Thoracic aorta (tissue), 1 donor: ENCODE measurements around the genes SIRPB1 and ZNF343.

- RAMPAGE, long total RNA, result no peak
Measured at GRCh38 chr20:1535938-1536285, 21.6 kb downstream of the SIRPD start.

DNA sequence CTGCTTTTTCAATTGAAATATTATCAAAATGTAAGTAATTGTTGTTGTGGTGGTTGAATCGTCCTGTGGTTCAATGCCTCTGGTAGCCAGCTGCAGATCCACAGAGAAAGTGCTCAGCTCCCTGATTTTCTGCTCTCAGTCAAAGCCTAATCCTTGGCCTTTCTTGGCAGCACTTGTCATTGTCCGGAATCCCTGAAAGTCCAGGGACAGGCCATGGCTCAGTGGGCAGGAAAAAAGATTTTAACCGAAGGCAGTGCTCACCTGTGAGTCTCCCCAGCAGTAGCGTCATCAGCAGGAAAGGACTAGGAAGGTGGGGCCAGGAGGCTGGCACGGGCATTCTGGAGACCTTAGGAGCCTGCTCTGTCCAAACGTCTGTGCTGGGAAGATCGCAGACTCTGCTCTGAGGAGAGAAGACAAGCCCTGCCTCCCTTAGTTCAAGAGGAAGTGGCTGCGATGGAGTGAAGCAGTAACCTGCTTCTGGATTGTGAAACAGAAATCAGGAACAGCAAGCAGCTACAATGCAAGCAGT, at the start of gene SIRPB1:
Gene SIRPB1, minus strand, starts transcription at position 402 of the 529 bp plus-strand sequence.
- RAMPAGE, long total RNA, result start-site peak on the minus strand centred at position 410 of the sequence, 68 bp wide, 53 reads

GRCh38 chr20:1824873-1825398, 70.3 kb upstream of the SIRPA start:
- RAMPAGE, long total RNA, result no peak

GRCh38 chr20:1828458-1829012, 66.7 kb upstream of the SIRPA start:
- RAMPAGE, long total RNA, result no peak

DNA sequence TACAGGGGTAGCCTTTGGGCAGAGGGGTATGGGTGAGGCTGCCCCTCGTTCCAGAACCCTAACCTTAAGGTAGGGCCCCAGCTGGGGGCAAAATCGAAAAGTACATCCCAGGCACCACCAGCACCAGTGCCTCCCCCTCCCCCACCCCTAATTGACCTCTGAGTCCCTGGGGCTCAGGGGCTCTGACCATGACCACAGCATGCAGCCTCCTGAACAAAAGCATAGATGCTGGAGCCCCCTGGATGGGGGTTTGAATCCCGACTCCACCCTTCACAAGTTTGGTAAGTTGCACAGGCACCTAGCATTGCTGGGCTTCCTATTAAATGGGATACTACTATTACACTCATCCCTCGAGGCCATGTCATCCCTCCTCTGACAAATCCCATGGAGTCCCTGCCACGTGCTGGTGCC, 15.4 kb upstream of the SIRPA start:
- RAMPAGE, long total RNA, result no peak

- RAMPAGE, long total RNA, result no peak
Measured at GRCh38 chr20:1915344-1915678, 20.1 kb downstream of the SIRPA start.

DNA sequence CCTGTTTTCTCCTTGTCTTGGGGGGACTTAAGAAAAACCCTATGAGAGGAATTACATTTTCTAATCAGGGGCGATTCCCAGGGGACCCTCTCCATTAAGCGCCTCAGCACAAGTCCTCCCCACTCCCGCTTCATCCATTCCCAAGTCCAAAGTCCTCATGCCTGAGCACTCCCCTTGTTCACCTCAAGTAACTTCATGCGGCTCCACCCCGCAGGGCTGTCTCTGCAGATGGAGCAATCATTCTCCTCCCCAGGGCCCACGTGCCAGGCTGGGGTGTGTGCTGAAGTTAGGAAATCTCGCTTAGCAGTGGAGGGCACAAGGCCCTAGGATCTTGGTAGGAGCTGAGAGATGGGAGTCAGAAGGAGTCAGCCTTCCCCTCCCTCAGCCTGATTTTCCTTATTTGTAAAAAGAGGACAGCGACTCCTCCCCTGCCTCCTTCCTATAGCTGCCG, 3.5 kb downstream of the TGM3 start:
- RAMPAGE, long total RNA, result no peak

DNA sequence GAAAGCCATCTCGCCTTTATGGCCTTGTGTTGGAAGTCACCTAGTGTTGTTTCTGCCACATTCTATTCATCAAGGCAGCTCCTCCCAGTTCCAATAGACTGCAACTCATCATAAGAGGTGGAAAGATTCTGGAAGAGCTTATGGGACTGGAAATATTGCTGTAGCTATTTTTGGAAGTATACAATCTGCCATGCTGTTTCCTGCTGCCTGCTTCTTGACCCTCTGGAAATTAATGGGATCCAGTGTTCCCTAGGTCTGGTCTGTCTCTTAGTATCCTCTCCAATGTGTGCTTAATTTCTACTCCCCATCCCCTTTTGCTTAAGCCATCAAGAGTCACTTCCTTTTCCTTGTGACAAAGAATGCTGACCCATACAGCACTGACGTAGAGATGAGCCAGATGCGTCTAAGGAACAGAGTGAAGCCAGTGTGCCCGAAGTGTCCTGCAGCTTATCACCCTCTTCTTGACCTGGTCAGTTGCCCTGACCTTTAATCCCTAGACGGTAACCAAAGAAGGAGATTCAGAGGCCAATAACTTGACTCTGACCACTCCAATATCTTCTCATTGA, 31.4 kb downstream of the SNRPB start:
- RAMPAGE, long total RNA, result no peak

- RAMPAGE, long total RNA, result no peak
Measured at GRCh38 chr20:2459419-2459641, 11.3 kb downstream of the SNRPB start.

DNA sequence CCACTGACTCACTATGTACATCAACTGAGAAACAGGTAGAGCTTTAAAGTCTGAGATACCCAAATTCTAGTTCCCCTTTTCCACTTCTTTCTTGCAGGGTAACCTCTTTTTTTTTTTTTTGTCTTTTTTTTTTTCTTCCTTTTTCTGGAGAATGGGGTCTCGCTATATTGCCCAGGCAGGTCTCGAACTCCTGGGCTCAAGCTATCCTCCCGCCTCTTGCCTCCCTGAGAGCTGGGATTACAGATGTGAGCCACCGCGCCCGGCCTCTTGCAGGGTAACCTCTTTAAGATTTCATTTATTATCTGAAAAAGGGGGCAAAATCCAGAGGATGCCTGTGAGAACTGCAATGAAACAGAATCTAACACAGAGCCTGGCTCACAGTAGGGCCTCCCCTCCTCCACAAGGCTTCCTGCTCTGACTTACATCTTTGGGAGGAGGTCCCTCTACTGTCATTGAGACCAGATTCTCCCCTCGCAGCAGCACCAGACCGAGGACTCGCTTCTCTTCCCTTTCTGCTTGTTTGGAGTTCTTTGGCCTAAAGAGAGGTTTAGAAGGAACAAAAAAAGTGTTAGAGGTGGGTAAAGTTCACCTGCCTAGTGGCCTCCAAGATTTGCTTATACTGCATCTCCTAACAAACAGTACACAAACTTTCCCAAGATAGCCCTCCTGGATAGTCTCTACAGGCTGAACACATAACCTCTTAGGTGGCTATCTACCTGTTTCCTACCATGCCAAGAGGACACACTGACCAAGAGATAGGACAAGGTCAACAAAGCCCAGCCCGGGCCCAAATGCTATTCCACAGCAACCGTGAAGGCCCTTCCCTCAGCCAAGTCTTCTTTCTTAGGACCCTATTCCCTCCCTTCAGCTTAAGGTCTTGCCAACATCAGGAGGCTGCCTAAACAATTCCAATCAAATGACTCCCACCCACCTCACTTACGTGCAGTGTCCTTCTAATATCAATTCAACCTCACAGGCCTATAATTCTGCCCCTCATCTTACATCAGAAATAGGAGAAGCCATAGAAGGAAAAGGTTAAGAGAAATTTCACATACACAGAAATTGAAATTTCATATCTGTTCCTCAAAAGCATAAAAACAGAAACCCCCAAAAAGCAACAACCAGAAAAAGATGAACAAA, 4.9 kb downstream of the SNRPB start:
- RAMPAGE, long total RNA, result no peak

DNA sequence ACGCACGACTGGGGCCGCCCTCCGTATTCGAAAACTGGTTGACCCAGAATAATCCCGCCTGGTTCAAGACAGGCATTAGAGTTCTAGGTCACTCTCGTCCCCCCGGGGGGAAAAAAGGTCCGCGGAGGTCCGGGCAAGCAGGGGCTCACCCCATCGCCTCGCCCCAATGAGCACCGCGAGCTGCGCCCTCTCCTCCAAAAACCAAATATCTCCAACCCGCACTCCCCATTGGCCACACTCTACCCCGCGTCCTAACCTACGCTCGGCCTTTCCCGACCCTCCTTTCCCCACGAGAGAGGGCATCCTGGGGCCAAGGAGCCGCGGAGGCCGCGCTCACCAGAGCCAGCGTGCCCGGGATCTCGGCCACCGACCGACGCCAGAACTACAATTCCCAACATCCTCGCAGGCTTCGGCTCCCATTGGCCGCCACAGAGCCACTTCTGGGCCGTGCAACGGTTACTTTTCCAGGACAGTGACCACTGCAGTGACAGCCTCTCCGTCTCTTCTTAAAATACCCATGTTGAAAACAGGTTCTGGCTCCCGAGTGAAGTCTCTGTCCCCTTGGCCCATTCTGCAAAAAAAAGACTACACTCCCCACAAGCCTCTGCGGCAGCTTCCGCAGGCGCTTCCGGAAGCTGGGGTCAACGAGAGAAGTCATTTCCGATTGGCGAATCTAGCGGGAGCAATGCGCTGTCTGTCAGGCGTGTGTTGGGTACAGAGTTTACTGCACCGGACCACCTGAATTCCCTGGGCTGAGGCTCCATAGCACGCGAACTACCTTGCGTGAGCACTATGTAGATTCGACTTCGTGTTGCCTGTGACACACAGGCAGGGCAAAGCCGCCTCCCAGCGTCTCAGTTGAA, at the start of gene ZNF343:
Gene ZNF343, minus strand, starts transcription at position 372 of the 863 bp plus-strand sequence.
- RAMPAGE, long total RNA, result start-site peak on the minus strand centred at position 363 of the sequence, 22 bp wide, 74 reads

DNA sequence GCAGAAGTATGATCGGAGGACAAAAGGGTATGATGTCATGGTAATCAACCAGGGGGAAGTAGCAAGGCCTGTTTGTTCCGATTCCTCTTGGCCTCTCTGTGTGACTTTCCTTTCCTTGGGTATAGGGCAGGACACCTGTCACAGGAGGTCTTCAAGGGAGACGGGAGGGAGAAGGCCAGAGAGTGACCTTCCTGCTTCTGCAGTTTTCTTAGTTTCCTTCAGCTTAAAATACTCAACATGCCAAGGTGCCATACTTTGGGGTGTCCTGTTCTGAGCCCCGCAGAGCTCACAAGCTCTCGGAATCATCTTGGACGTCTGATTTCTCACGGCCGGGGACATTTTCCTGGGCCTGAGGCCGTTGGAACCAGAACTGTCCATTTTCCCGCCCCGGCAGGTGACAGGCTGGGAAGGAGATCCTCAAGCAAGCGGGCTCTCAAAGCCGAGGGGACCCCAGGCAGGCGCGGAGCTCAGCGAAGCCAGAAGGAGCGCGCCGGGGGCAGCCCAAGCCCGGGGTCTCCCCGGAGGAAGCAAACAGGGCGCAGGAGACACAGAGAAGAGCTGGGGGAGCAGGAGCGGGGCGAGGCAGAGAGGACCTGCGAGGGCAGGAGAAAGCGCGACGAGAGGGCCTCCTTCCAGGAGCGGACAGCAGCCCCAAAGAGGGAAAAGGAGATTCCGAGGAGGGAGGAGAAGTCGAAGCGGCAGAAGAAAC, 21.8 kb downstream of the TMC2 start:
- RAMPAGE, long total RNA, result no peak

DNA sequence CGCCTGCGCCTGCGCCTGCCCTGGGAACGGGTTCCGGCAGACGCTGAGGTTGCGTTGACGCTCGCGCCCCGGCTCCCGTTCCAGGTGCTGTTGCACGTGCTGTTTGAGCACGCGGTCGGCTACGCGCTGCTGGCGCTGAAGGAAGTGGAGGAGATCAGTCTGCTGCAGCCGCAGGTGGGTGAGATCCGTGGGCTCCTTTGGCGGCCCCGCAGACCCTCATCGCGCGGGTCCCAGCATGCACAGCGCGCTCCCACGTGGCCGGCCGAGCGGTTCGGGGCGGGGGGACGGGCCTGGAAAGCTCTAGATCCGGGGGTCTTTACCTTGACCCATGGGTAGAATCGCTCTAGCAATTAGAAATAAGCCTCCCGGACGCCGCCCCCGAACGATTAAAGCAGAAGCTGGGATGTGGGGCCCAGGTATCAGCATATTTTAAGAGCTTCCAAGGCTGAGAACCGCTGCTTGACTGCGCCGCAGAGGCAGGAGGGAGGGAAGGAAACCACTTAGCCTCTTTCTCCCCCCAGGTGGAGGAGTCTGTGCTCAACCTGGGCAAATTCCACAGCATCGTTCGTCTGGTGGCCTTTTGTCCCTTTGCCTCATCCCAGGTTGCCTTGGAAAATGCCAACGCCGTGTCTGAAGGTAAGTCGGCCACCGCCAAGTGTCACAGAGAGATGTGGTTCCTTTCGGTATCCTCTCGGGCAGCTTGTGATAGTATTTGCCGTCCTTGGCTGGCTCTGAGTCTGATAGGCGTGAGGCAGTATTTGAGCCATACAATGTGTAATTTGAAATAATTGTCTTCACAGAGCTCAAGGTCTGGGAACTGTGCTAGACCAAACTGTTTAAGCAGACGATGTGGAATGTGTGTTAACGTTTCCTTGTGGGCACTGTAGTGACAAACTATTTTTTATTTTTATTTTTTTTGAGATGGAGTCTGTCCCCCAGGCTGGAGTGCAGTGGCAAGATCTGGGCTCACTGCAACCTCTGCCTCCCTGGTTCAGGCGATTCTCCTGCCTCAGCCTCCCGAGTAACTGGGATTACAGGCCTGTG, 648 bp downstream of the NOP56 start:
- RAMPAGE, long total RNA, result no peak

GRCh38 chr20:2656227-2656902, 3.9 kb downstream of the NOP56 start:
- RAMPAGE, long total RNA, result no peak

DNA sequence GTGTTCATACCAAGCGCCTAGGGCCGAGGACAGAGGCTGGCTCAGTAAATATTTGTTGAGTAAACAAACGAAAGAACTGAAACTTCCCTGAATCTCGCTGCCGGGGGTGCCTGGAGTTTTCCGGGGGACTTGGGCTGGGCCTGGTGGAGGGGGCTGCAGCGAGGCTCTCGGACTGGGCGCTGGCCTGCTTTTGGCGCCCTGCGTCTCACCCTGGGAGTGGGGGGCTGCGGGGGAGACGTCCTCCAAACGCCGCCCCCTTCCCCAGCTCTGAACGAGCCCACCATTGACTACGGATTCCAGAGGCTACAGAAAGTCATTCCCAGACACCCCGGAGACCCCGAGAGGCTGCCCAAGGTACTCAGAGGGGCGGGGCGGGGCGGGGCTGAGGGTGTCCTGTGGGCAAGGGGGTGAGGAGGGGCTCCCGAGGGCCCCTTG, 49.0 kb downstream of the CPXM1 start:
- RAMPAGE, long total RNA, result no peak

DNA sequence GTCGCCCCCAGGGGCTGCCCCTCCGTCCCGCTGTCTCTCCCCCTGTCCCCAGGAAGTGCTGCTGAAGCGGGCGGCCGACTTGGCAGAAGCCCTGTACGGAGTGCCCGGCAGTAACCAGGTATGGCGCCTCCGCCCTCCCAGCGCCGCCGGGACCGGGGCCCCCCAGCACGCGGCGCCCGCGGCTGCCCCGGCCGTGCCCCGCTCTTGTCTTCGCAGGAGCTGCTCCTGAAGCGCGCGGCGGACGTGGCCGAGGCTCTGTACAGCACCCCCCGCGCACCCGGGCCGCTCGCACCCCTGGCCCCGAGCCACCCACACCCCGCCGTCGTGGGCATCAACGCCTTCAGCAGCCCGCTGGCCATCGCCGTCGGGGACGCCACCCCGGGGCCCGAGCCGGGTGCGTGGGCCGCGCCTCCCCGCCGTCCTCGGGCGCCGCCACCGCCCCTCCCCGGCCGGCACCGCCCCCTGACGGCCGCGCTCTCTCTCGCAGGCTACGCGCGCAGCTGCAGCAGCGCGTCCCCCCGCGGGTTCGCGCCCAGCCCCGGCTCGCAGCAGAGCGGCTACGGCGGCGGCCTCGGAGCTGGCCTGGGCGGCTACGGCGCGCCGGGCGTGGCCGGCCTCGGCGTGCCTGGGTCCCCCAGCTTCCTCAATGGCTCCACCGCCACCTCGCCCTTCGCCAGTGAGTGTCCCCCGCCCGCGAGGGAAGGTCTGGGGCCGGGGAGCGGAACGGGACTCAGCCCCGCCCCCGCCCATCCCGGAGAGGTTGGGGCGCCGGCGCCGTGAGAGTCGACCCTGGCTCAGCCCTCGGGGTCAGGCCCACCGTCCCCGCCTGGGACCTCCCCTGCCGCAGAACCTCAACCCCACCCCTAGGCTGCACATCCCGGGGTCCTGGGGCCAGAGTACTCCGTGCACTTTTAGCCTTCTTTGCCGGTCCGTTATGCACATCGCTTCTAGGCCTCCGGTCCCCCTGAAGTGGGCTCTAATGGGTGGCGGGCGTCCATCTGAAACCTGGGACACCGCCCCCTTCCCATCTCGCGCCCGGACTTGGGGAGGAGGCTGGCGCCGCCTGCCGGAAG, 48.2 kb downstream of the CPXM1 start:
- RAMPAGE, long total RNA, result start-site peak on the plus strand centred at position 809 of the sequence, 400 bp wide, 6 reads

- RAMPAGE, long total RNA, result no peak
Measured at GRCh38 chr20:2801091-2801770, 804 bp upstream of the CPXM1 start.

DNA sequence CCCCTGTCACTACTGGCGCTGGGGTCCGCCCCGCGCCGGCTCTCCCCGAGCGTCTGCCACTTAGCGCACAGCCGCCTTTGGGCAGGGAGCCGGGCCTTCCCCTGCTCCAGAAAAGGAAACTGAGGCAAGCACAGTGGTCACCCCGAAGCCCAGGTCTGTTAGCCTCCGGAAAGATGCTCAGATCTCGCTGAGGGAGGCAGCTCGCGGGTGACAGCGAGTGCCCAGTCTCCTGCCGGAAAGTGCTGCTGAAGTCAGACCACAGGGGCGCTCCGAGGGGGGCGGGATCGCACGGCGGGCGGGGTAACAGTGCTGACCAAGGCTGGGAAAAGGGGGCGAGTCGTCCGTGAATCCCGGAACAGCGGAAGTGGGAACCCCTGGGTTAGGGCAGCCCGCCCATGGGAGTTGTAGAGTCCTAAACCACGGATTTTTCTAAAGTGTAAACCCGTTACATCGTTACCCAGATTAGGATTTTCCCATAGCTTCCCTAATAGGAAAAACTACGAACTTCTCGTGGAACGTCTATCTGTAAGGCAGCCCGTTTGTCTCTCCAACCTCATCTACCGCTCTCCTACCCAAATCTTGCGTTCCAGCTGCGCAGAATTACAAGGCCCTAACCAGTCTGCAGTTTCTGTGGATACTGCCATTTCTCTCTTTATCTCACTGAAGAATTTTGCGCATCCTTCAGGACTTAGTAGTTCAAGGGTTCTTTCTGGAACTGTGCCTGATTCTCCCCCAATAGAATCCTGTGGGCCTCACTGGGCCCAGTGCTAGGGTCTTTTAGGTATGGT, 554 bp downstream of the VPS16 start:
- RAMPAGE, long total RNA, result no peak

GRCh38 chr20:2983588-2984918, 59.4 kb upstream of the GNRH2 start:
- RAMPAGE, long total RNA, result no peak

GRCh38 chr20:3009138-3009653, 34.2 kb upstream of the GNRH2 start:
- RAMPAGE, long total RNA, result no peak